Right atrium auricular region (tissue), 2 donors: ENCODE data around the gene HSPA13.

DNA sequence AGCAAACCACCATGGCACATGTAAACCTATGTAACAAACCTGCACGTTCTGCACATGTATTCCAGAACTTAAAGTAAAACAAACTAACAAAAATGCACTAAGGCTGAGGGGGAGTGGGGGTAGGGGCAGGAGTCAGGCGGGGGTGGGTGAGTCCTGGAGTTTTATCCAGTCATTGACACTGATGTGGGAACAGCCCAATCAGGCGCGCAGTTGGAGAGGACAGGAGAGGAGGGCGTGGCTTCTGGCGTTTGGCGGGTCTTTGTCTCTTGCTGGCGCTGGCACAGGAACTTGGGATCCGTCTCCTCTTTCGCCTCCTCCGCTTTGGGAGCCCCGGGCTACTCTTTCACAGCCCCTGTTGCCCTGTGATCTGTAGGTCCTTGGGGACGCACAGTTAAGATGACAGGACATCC is 4968.0 kb upstream of the TPTE start:
- PRO-cap, result no peak
- RAMPAGE, long total RNA, 2 experiments, result start-site peak on the plus strand in 2 of 2 experiments, centred at positions 282 to 297 of the sequence, 60 to 358 reads per replicate

DNA sequence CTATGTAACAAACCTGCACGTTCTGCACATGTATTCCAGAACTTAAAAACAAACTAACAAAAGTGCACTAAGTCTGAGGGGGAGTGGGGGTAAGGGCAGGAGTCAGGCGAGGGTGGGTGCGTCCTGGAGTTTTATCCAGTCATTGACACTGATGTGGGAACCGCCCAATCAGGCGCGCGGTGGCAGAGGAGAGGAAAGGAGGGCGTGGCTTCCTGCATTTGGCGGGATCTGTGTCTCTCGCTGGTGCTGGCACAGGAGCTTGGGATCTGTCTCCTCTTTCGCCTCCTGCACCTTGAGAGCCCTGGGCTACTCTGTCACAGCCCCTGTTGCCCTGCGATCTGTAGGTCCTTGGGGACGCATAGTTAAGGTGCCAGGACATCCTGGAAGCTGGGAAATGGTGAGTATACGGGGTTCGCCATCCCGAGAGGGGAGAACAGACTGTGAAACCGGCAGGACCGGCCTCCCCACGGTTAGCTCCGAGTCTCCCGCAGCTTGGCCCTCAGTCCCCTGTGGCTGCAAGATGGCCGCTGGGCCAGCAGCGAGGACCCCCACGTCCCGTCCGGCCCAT is 4203.1 kb upstream of the TPTE start:
- PRO-cap, result no peak
- RAMPAGE, long total RNA, 2 experiments, result no peak in any of the 2 experiments

- PRO-cap, result no peak
- RAMPAGE, long total RNA, 2 experiments, result no peak in any of the 2 experiments
Observed at GRCh38 chr21:6368896-6369822, 4152.2 kb upstream of the TPTE start.

- PRO-cap, result no peak
- RAMPAGE, long total RNA, 2 experiments, result no peak in any of the 2 experiments
Observed at GRCh38 chr21:8214453-8215008, 2306.9 kb upstream of the TPTE start.

DNA sequence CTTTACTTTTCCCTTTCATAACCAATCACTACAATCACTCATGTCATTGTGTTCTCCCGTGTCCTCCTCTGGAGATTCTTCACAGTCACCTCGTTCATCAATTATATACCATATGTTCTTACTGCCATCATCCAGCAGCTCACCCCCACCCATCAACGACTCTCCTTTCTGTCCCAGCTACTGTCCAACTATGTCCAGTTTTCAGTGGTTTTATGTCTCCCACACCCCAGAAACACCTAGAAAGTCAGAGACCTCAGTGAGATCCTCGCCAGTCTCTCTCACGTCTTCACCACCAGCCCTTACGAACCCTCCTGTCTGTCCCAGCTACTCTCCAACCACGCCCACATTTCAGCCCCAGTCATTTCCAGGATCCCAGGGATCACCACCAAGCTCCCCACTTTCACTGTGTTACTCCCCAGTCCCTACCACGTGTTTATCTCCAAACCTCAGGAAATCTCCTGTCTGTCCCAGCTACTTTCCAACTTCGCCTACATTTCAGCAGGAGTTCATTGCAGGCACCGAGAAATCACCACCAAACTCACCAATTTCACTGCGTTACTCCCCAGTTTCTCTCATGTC is 1529.9 kb upstream of the TPTE start:
- PRO-cap, result no peak
- RAMPAGE, long total RNA, 2 experiments, result no peak in any of the 2 experiments

DNA sequence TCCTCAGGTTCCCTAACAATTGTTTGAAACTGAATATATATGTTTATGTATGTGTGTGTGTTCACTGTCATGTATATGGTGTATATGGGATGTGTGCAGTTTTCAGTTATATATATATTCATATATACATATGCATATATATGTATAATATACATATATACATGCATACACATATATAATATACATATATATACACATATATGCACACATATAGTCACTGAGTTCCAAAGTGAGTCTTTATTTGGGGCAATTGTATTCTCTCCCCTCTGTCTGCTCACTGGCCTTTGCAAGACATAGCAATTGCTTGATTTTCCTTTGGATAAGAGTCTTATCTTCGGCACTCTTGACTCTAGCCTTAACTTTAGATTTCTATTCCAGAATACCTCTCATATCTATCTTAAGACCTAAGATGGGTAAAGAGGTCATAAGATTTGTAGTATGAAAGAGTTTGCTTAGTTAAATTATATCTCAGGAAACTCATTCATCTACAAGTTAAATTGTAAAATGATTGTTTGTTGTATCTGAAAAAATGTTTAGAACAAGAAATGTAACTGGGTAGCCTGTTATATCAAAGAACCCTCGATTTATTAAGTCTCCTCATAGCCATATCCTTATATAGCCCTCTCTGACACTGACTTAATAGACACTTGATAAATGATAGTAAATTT is 1523.4 kb upstream of the TPTE start:
- PRO-cap, result no peak
- RAMPAGE, long total RNA, 2 experiments, result no peak in any of the 2 experiments

- PRO-cap, result no peak
- RAMPAGE, long total RNA, 2 experiments, result no peak in any of the 2 experiments
Observed at GRCh38 chr21:10412849-10413880, 108.2 kb upstream of the TPTE start.

GRCh38 chr21:14382619-14383656 is at the start of gene HSPA13:
TSS of gene HSPA13 (minus strand) at chr21:14383146.
- PRO-cap, result bidirectional peak, plus-strand start at chr21:14383508, minus-strand start at chr21:14383143
- RAMPAGE, long total RNA, 2 experiments, result start-site peak on the minus strand in 2 of 2 experiments, at chr21:14383128-14383137 at its widest, 41 to 44 reads per replicate

DNA sequence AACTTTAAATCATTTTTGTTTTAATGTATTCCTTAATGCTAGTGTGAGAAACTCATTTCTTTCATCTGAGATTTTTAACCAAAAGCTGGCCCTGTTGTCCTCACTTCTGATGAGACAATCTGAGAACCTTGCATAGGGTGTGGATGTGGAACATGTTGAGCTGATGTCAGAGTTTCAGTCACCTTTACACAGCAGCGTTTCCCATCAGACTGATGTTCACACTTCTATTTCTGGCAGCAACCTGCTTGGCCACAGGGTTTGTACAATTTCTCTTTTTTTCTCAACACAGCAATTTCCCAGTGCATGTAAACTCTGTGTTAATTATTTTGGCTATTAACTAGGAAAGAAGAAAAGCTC is 70.4 kb upstream of the HSPA13 start:
- PRO-cap, result no peak
- RAMPAGE, long total RNA, 2 experiments, result no peak in any of the 2 experiments

GRCh38 chr21:14526703-14528003 is 19.0 kb downstream of the SAMSN1 start:
- PRO-cap, result no peak
- RAMPAGE, long total RNA, 2 experiments, result no peak in any of the 2 experiments

DNA sequence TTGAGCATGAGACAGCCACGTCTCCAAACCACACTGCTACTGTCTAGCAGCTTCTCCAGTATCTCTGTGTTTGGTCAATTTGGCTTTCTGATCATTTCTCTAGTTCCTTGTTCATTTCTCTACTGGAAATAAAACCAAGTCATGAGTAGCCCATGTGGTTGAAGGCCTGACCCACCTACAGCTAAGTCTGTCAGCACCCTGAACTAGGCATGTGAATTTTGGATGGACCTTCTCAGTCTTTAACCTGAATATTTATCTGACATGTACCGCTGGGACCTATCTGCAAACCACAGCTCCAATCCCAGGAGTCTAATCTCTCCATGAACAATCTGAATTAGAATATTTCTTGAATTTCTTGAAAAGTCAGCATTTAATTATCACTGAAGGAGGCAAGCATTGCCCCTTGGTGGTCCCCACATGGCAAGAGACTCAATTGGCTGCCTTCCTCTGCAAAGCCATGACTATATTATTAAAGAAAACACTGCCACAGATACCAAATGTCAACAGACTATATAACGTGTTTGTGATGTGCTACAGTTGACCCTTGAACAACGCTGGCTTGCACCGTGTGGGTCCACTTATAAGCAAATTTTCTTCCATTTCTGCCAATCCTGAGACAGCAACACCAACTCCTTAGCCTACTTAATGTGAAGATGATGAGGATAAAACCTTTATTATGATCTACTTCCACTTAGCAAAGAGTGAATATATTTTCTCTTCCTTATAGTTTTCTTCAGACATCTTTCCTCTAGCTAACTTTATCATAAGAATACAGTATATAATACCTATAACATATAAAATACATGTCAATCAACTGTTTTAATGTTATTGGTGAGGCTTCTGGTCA is 66.6 kb downstream of the NRIP1 start:
- PRO-cap, result no peak
- RAMPAGE, long total RNA, 2 experiments, result no peak in any of the 2 experiments

DNA sequence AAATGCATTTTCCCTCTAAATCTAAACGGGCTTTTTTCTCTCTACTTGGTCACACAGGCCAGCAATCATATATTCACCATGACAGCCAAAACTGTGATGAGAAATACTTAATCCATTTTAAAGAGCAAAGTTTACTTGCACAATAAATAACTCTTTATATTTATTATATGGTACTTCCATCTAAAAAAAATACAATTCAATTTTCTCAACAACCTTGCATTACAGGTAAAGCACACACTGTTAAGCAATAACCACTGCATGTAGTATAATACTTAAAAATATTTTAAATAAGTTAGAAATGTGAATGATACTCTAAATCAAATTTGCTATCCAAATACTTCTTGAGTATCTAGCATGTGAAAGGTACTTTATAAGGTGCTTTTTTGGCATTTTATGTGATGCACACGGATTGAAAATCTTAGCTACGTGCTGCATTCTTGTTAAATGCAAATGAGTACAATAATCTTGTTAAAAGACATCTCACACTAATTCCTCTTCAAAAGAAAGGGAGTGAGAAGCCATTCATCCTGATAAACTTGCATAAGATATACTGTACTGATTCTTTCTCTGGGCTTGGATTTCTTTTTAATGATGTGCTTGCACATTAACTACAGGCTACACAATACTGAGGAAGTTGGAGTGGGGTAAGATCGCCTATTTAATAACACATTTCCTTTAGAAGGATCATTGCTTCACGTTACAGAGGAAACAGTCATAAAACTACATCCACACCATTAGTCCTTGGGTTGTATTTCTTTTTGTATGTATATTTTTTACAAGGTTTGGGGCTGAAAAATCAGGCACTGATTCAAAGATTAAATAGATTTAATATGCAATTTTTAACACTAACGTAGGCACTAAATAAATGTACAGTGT is 36.8 kb downstream of the NRIP1 start:
- PRO-cap, result no peak
- RAMPAGE, long total RNA, 2 experiments, result no peak in any of the 2 experiments

DNA sequence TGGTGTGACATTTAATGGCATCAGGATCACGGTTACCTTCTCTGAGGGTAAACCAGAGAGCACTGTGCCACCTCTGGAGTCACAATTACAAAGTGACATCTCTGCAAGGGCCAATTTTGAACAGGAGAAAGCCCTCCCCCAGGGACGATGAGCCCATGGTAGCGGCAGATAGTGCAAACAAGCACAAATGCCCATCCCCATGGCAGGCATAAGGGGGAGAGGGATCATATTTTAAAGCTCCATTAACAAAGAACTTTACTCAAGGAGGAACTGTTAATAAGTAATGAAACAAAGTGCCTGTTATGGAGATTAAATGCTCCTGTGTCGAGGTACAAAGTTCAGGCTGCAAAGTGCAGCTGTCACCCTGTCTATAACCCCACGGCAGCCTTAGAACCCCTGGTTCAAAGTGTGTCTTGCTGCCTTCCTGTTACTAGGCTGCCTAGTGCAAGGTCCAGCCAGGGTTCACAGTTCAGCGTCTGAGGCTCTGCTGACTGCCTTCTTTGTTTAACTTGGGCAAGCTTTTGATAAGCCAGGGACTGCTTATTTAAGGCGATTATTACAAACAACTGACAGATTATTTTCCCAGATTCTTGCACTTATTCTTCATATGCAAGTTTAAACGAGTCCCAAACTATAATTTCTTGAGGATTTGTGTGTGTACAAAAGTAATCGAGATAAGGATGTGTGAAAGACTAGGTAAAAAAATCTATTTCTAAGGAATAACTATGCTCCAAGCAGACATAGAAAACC is 75.7 kb upstream of the NRIP1 start:
- PRO-cap, result no peak
- RAMPAGE, long total RNA, 2 experiments, result no peak in any of the 2 experiments

GRCh38 chr21:16124686-16125277 is 395.0 kb downstream of the USP25 start:
- PRO-cap, result no peak
- RAMPAGE, long total RNA, 2 experiments, result no peak in any of the 2 experiments

- PRO-cap, result no peak
- RAMPAGE, long total RNA, 2 experiments, result no peak in any of the 2 experiments
Observed at GRCh38 chr21:16280662-16281121, 550.9 kb downstream of the USP25 start.

- PRO-cap, result no peak
- RAMPAGE, long total RNA, 2 experiments, result no peak in any of the 2 experiments
Observed at GRCh38 chr21:16309372-16310135, 579.8 kb downstream of the USP25 start.

DNA sequence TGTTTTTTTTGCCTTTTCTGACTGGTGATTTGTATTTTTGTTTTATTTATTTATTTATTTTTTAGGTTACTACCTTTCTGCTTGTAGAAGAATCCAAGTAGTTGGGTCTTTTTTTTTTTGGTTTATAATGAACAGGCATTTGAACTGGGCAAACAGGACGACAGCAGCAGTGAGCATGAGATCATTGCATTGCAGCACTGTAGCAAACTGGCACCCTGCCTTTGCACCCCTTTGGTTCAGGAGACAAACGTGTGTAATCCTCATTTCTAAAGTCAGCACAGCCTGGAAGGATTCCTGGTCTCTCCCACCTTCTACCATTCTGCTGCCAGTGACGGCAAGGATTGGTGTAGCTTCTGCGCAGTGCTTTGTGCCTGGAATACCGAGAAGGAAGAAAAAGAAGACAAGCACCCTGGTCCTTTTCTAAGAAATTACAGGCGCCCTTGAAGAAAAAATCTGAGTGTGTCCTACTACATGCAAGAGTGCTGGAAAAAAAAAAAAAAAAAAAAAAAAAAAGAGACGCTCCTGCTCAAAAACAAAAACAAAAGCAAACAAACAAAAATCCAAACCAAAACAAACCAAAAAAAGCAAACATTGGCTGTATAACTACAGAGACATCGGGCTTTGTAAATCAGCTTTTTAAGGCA is 805.3 kb downstream of the USP25 start:
- PRO-cap, result bidirectional peak, plus-strand start at position 317 of the sequence, minus-strand start outside the sequence; bidirectional peak, plus-strand start at position 417 of the sequence, minus-strand start at position 396 of the sequence
- RAMPAGE, long total RNA, 2 experiments, result no peak in any of the 2 experiments

GRCh38 chr21:16589996-16590487 is 860.3 kb downstream of the USP25 start:
- PRO-cap, result no peak
- RAMPAGE, long total RNA, 2 experiments, result no peak in any of the 2 experiments

DNA sequence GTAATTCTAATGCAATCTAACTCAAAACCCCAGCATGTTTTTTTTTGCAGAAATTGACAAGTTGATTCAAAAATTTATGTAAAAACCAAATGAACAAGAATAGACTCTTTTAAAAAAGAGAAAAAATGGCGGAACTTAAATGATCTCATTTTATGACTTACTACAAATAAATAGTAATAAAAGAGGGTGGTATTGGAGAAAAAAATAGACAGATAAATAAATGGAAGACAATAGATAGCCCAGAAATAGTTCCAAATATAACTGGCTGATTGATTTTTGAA is 677.1 kb upstream of the CXADR start:
- PRO-cap, result no peak
- RAMPAGE, long total RNA, 2 experiments, result no peak in any of the 2 experiments

- PRO-cap, result no peak
- RAMPAGE, long total RNA, 2 experiments, result no peak in any of the 2 experiments
Observed at GRCh38 chr21:17070779-17071216, 442.0 kb upstream of the CXADR start.